Tongue (tissue), 2 donors: ENCODE measurements around the genes ATP1B3, PLS1 and CHST2.

DNA sequence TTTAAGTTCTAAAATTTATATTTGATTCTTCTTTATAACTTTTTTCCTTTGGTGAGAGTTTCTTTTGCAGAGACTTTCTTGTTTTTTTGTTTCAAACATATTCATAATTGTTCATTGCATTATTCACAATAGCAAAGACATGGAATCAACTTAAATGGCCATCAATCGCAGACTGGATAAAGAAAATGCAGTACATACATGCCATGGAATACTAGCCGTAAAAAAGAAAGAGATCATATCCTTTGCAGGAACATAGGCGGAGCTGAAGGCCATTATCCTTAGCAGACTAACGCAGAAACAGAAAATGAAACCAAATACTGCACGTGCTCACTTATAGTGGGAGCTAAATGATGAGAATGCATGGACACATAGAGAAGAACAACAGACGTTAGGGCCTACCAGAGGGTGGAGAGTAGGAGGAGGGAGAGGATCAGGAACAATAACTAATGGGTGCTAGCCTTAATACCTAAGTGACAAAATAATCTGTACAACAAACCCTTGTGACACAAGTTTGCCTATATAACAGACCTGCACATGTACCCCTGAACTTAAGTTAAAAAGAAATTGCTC lies 57.8 kb downstream of the RASA2 start:
- RAMPAGE, long total RNA, result no peak

GRCh38 chr3:141558003-141559230 lies 71.6 kb downstream of the RASA2 start:
- RAMPAGE, long total RNA, result no peak

DNA sequence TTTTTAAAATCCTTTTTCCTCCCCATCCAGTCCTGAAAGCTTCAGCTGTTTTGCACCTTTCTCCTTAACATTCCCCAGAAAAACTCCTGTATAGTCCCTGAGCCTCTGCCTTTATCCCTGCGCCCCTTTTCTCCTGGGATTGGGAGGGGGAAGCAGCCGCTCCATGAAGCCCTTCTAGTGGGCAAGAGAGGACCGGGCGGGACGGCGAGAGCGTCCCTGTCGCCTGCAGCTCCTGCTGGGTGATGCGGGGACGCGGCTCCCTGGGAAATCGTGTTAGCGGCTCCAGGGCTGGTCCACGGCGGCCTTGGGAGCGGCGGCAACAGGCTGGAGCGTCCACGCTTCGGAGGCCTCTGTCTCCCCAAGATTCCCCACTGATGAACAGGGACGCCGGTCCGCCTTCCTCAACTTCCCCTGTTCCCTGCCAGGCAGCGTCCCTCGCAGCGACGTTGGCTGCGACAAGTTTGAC lies 78.4 kb upstream of the RNF7 start:
- RAMPAGE, long total RNA, result no peak

- RAMPAGE, long total RNA, result no peak
Observed at GRCh38 chr3:141660150-141660485, 78.0 kb upstream of the RNF7 start.

- RAMPAGE, long total RNA, result no peak
Observed at GRCh38 chr3:141795892-141796211, 32.6 kb downstream of the GRK7 start.

GRCh38 chr3:141875890-141876947 lies at the start of gene ATP1B3:
Gene ATP1B3, plus strand, starts transcription at chr3:141876643.
- RAMPAGE, long total RNA, result no peak

GRCh38 chr3:141925284-141926343 lies 49.2 kb downstream of the ATP1B3 start:
- RAMPAGE, long total RNA, result no peak

DNA sequence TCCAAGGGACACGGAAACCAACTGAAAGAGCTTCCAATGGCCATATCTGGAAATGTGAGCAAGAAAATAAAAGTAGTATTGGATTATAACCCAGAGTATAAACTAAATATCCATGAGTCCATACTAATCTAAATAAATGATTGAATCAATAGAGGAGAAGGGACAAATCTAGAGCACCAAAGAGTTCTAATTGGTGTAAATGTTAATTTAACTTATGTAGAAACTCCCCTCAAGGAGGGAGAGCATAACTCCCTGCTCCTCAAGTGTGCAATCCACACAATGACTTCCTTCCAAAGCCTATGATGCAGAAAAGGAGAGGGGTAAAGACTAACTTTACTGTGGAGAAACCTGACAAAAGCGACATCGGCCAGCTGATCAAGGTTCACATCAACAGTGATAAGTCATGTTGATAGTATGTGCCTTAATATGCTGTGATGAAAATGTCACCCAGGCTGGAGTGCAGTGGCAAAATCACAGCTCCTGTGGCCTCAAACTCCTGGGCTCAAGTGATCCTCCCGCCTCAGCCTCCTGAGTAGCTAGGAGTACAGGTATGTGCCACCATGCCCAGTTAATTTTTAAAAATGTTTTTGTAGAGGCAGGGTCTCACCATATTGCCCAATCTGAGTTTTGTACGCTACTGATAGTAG lies 76.6 kb downstream of the TFDP2 start:
- RAMPAGE, long total RNA, result no peak

- RAMPAGE, long total RNA, result no peak
Observed at GRCh38 chr3:142209738-142210541, 15.4 kb downstream of the GK5 start.

DNA sequence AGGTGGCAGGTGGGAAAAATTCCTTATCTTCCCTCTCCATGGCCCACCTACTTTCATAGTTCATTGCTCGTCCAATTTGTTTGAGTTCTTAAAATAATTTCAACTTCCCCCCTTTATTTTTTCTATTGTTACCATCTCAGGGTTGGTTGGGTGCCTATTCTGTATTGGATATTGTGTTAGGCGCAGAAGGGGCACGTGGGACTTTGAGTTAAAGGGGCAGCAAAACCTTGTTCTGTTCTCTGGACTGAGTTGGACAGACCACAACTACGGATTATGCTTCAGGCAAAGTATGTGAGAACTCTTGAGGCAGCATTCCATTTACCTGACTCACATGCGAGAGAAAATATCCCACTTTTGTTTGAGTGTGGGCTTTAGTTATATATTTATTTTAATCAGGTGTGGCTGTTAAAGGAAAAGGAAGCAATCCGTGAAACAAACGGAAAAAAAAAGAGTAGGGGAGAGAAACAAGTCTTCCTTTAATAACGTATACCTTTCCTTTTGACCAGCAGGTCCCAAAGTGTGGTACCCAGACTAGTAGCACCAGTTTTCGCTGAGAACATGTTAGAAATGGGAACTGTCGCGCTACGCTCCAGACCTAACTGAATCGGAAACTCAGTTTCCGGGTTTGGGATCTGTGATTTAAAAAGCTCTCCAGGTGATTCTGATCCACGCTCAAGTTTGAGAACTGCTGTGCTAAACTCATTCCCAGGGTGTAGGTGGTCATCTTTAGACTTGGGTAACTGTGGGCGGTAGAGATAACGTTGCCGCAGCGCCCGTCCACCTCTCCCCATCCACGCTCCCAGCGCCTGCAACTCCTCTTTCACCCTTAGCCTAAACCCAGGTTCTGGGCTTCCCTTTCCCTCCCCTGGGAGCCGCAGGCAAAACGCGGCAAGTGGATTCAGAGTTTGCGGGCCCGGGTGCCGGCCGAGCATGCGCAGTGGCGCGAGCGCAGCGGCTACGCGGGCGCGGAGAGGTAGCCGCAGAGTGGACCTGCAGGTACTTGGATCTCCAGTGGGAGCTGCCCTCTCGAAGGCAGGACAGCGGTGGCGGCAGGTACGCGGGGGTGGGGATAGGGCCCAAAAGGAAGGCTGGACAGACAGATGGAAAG lies at the start of gene PLS1:
TSS of gene PLS1 (plus strand) at position 937 of the 1,108 bp plus-strand sequence.
- RAMPAGE, long total RNA, result start-site peak on the plus strand centred at position 986 of the sequence, 52 bp wide, 30 and 13 reads in 2 replicates

GRCh38 chr3:142597922-142598610 lies 1.9 kb downstream of the PLS1 start:
- RAMPAGE, long total RNA, result no peak

DNA sequence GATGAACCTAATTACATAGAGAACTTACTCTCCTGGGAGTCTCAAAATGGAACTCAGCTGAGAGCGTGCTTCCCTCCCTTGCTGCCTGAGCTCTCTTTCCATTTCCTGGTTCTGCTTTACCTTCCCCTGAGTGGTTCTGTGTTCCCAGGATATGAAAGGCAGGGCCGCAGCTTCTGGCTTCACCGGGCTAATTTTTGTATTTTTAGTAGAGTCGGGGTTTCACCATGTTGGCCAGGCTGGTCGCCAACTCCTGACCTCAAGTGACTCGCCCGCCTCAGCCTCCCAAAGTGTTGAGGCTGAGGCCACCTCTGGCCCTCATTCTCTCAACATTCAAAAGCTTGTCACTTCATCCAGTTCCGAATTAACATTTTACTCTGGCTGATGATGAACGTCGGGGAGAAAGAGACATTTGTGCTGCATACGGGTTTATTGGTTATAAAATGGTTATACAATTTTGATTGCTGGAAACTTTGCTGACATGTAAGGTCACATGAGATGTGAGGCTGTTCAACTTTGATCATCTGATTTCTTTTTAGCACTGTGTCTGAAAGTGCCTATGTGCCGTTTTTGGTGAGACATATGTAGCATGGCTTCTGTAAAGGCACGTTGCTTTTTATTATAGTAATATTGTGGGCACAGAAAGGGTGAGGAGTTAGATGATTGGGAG lies 6.6 kb downstream of the PLS1 start:
- RAMPAGE, long total RNA, result no peak

DNA sequence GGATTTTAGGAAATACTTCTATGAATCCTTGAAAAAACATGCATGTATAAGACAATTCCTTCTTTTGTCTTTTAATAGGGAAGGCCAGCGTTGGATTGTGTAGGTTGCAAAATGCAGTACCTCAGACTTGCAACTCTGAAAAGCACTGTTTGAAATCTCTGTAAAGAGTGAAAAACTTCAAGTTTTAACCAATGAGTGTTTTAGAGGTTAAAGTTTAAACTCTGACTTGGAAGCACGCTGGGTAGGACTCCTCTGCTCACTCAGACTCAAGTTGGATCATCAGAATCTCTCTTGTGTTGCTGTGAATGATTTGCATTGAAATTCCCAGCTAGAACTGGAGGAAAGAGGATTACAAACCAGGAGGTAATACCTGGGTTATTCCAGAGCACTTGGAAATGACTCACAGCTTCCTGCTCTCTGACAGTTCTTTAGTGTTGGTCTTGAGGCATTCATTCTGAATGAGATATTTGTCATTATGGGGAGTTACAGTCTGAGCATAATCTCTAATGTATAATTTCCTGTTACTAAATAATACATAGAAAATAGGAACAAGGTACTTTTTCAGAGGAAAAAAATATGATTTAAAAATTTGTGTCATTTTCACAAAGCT lies 49.1 kb downstream of the PLS1 start:
- RAMPAGE, long total RNA, result no peak

- RAMPAGE, long total RNA, result no peak
Observed at GRCh38 chr3:142976396-142976959, 13.0 kb upstream of the PAQR9 start.

DNA sequence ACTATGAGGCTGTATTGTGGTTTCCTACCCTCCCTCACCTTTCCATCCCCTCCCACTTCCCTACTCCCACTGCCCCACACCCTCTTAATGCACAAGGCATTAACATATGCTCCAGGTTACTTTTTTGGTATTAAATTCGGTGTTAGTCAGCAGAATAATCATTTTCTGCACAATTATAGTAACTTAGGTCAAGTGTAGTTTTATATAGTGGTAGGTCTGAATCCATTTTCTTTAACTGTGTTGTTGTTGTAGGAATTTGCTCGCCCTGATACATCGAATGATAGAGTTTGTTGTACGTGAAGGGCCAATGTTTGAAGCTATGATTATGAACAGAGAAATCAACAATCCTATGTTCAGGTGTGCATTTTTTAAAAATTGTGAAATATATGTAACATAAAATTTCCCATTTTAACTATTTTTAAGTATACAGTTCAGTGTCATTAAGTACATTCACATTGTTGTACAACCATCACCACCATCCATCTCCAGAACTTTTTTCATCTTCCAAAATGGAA lies 25.6 kb downstream of the U2SURP start:
- RAMPAGE, long total RNA, result no peak

DNA sequence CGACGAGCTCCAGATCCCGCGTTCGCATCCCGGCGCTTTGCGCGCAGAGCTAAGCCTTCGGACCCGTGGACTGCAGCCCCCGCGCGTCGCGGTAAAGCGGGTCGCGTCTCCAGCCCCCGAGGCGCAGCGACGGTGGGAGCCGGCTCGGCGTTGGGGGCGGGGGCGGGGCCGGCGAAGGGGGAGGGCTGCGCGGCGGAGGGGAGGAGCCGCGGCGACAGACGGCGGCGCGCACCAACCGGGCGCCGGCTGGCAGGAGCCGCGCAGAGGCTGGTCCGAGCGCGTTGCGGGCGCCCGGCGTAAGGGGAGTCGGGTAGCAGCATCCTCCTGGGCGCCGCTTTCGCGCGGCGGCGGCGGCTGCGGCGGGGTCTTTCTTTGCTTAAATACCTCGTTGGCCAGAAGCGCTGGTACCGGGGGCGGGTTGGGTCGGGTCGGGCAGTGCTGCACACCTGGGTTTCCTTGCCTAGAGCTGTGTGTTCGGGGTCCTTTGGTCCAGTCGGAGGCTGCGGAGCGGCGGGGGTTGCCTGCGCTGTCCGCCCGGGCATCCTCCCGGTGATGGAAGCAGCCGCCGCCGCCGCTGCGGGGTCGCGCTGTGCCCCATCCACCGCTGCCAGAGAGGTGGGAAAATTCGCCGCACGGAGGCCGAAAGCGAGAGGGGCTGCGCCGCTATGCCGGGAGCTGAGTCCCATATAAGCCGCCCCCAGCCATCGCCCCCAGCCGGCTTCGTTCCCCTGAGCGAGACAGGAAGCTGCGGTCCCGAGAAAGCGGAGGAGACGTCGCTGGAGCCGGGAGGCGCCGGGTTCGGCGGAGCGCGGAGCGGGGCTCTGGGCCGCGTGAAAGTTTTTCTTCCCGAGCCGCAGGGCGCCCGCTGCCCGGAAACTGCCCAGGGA lies at the start of gene CHST2:
TSS of gene CHST2 (plus strand) at position 261 of the 887 bp plus-strand sequence.
- RAMPAGE, long total RNA, result no peak

- RAMPAGE, long total RNA, result no peak
Observed at GRCh38 chr3:143150961-143151202, 31.3 kb downstream of the CHST2 start.

DNA sequence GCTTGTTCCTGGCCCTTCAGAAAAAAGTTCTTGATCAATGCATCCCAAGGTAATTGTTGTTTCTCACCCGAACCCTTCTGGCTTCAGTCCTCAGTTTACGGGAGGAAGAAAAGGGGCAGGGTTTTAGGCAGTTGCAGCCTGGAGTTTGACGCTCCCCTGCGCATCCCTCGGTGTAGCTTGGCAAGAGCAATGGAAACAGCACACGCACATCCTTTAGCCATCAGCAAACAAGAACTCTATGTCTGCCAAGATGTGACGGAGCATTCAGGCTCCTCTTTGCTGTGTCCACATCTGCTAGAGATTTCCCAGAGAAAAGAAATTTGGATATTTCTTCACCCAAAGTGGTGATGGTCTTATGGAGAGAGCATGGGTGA lies 31.7 kb downstream of the CHST2 start:
- RAMPAGE, long total RNA, result no peak

DNA sequence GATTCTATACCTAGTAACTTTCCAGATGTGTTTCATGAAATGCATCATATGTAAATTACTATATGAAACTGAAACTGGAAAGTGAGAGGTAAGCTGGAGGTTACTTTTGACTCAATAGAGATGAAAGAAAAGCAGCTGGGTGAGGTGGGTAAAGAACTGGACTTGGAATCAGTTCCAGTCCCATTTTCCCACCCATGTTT lies 312.3 kb downstream of the SLC9A9 start:
- RAMPAGE, long total RNA, result no peak

DNA sequence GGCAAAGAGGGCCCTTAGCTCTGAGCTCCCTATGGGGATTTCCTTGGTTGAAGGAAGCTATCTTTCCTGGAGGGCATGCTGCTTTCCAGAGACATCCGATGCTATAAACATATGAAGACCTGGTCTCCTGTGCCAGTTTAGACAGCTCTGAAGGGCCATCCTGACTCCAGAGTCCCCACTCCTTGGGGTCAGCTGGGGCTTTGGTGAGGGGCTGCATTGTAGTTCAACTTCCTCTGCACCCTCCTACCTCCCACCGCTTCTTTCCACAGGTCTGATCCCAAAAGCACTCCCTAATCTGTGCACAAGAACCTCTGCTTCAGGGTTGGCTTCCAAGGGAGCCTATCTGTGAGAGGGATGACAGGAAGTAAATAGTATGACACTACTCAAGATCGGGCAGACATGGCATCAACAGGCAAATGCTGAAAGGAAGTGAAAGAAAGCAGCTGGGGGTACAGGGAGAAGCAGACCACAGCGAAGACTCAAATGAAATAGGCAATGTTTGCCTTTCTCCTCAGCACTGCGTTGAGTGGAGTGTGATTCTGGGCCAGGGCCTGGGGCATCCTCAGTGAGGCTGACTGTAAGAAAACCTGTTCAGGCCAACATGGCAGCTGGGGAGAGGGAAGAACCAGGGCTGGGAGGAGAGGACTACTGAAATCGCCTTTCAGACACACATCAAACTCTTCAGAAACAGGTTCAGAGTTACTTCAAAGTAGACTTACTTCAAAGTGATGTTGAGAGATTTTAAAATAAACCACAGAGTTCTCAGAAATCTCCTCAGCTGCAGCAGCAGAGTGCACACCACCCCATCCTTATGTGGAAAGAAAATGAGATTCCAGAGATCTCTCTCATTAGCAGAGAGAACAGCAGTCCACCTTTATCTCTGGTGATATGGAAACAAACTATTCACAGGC lies 96.6 kb downstream of the SLC9A9 start:
- RAMPAGE, long total RNA, result no peak